Thoracic aorta (tissue), 1 donor: ENCODE measurements around the genes OR6M1, MSANTD2 and PATE2.

DNA sequence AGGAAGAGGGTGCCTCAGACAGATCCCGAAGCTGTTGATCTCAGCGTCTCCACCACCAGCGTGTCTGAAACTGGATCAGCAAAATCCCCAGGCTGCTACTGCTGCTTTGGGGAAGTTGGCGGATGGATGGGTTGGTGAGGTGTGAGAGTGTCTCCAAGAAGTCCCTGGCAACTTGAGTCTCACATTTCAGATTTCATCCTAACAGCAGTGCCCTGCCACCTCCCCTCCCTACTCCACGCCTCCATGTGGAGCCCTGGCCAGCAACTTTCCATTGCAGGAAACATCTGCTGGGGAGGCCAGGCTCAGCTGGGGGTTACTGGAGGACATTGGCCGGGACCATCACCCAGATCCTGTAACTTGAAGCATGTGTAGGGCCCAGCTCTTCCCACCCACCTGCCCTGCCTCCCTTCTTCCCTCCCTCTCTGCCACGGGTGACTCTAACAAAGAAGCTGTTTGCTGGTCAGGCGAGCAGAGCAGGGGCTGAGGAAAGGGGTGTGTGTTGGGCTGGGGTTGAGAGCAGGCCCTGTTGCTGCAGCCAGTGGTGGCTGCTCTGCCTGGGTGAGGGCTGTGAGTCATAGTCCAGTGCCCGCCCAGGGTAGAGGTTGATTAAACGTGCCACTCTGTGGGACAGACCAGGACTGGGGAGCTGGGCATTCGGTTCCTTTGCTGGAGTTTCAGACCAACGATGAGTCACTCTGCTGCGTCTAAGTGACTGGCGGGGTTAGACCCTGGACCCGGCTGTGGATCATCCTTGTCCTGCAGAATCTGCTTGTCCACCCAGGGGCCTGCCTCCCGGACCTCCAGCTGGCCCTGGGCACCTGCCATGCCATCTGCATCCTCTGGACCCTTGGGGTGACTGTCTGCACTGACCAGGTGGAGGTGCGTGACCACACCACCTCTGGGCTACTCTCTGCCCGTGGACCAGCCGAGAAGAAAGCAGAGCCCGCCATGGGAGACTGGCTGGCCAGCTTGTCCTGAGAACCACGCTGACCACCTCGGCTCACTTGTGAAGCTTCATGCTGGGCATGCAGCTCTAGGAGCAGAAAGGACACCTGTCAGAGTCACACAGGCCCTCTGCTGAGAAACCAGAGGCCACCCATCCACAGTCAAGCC is 63.9 kb downstream of the SCN3B start:
- RAMPAGE, long total RNA: no peak

DNA sequence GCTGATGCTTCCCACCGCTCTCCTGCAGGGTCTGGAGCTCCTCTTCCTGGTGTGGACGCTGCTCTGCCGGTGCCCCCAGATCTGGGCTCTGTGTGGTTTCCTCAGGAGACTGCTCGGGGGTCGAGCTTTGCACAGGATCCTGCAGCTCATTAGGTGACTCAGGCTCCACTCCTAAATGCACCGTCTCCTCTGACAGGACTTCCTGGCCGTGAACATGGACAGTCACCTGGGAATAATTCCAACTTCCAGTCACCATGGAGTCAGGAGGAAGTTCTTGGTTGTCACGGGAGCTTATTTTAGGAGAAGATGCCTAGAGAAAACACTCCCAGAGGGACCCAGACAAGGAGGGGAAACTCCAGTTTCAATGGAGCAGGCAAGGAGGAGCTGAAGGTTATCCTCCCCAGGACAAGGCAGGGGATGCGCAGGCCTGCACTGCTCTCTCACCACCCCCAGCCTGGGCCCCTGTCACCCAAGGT is 11.8 kb downstream of the ZNF202 start:
- RAMPAGE, long total RNA: no peak

DNA sequence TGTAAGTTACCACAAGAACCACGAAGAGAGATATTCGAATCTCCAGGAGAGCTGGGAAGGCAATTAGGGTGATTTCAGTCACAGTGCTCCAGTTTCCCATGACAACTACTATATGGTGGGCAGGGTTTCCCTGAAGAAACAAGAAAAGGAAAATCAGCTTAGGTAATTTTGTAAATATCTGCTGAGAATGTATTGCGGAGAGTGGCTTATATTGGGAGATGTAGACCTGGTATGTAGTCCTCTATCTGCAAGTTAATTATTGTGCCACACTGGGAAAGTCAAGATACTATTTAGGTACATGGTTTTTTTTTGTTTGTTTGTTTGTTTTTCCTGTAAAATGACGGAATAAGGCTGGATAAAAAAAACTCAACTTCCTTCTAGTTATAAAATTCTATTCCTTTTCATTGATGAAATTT is at the start of gene OR6M1:
Gene OR6M1 (minus strand): TSS at position 100 of the 416 bp plus-strand sequence.
- RAMPAGE, long total RNA: no peak

GRCh38 chr11:124800267-124801420 is at the start of gene MSANTD2:
TSS of gene MSANTD2 (minus strand) at chr11:124800406.
- RAMPAGE, long total RNA: start-site peak on the plus strand at chr11:124800432-124800475, 15 reads

DNA sequence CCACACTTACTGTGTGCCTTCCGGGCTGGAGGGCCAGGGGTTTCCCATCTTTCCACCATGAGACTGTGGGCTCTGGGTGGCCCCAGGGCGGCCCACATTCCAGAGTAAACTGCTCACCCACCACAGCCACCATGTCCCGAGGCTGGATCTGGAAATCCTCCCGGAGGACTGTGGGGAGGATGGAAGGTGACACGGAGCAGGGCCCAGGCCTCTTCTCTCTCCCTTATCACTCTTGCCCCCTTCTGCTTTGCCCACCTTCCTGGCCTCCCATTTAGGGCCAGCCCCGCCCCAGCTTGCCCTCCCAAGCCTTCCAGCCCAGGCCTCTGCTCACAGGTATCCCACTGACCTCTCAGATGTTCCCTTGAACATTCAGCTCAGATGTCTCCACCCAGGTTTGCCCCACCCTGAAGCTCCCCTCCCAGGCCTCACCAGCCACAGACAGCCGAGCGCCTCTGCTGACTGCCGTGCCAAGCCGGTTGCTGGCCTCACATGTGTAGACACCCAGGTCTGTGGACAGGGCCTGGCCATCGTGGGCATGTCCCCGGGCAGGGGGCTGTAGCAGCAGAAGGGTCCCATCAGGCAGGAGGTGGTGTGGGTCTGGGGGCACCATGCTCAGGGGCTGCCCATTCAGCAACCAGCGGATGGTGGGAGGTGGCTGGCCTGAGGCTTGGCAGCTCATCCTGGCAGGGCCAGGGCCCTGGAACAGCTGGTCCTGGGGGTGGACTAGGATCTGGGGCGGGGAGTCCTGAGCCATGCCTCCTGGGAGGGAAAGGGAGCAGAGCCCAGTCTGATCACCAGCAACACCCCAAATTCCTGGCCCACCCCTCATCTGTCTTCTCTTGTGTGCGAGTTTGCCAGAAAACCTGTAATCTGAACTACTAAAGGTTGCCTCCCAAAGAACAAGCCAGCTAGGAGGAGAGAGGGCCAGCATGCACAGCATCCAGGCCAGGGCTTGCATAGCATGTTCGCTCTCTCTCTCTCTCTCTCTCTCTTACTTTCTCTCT is 860 bp downstream of the ROBO4 start:
- RAMPAGE, long total RNA: no peak

DNA sequence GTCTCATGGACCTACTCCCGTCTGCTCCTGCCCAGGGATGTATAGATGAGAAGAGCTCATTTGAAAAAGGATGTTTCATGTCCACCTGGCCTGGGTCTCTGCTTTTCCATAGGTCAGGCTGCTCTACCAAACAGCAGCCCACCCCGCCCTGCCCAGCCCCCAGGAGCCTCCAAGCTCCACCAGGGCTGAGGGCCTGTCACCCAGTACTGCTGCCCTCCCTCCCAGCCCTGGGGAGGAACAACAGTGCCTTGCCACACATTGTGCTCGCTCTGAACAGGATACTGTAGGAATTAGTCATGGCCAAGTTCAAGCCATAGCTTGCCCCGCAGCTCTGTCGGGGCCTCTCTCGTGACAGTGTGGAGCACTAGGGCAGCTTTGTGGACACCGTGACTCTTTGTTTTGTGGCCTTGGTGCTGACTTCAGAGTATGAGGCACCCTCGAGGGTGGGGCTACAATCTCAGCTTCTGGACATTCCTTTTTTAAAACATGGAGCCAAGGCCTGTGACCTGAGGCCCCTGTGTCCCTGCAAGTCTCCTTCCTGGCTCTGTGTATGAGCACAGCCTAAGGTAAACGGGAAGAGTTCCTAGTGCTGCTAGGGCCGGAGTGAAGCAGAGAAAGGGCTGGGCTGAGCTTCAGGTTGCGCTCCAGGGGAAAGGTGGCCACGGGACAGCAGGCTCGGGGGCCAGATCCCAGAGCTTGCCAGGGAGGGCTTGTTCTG is 19.9 kb downstream of the SLC37A2 start:
- RAMPAGE, long total RNA: no peak

- RAMPAGE, long total RNA: no peak
Measured at GRCh38 chr11:125090254-125090702, 21.1 kb downstream of the TMEM218 start.

- RAMPAGE, long total RNA: no peak
Measured at GRCh38 chr11:125256517-125257042, 92.0 kb downstream of the PKNOX2 start.

- RAMPAGE, long total RNA: no peak
Measured at GRCh38 chr11:125778531-125779249, at the start of gene PATE2. TSS of gene PATE2 (minus strand) at chr11:125778828.

- RAMPAGE, long total RNA: no peak
Measured at GRCh38 chr11:125945722-125946028, 169 bp upstream of the VSIG10L2 start.

GRCh38 chr11:126123026-126123395 is 60.3 kb upstream of the CDON start:
- RAMPAGE, long total RNA: no peak

GRCh38 chr11:126148276-126148807 is 63.1 kb downstream of the RPUSD4 start:
- RAMPAGE, long total RNA: no peak

DNA sequence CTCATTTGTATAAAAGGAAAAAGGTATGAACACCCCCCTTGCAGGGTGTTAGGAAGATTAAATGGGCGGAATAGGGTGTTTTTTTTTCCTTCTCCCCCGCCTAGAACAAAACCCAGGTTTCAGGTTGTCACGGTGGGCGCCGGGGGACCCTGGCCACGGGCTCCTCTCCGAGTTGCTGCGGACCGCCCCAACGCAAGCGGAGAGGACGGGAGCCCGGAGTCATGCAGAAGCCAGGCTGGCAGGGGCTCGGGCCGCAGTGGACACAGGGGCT is 260 bp upstream of the TIRAP start:
- RAMPAGE, long total RNA: no peak

DNA sequence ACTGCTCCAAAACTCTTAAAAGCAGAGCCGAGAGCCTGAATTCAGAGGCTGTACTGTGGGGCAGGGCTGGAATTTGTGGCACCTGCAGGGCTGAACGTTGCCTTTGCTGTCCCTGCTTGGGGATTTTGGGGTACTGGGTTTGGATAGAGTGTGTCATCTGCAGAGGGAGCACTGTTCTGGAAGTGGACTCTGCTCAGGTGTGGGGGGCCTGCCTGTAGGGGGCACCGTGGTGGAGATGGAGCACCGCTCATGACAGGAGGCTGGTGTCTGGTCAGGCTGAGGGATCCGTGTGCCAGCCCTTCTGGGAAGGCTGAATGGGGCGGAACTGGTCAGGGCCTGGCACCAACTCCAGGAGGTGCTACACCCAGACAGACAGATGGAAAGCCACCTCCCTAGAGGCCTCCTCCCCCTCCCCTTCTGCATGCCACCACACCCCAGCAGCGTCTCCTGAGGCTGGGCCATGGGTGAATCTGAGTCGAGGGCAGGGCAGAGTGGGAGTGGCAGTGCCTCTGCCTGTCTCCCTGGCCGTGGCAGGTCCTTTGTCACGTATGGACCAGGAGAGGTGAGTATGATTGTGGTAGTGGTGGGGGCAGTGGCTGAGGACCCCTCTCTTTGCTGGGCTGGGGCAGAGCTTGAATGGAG is 11.5 kb downstream of the ST3GAL4 start:
- RAMPAGE, long total RNA: no peak

DNA sequence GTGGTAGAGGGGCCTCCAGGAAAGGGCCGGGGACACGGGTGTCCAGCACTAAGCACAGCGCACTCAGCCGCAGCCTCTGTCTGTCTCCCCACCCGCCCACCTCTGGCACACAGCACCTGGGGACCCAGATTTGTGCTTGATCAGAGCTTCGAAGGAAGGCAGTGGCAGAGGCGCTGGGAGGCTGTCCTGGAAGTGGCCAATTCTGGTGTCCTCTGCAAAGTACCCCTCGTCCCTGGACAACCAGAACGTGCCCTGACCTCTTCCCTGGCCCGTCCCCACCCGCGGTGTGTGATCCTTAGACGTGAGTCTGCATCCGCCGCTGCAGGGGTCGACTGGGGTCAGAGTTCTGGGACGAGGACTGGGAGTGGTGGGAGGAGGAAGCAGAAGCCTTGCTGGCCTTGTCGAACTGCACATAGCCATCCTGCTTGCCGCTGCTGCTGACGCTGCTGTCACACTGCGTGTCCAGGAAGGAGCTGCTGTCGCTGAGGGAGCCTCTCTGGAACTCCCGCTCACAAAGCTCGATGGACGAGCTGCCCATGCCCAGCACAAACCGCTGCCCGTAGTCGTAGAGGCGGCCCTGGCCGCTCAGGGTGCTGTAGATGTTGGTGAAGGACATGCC is 68.9 kb downstream of the ST3GAL4 start:
- RAMPAGE, long total RNA: no peak

DNA sequence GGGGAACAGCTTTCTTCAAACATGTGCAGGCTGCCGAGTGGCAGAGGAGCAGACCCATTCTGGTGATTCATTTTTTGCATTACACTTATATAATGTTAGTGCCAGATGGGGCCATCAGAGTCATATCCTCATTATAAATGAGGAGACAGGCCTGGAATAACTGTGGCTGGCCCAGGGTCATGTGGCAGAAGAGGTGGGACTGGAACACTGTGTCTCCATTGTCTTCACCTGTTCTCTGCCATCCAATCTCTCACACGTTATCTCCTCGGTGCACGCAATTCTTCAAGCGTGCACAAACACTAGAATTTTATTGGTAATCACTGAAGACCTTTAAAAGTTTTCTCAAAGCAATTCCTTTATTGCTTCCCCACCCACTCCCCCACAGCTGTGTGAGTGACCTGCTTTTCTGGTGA is 75.1 kb downstream of the ST3GAL4 start:
- RAMPAGE, long total RNA: no peak

GRCh38 chr11:126465445-126466169 is 110.1 kb downstream of the ST3GAL4 start:
- RAMPAGE, long total RNA: no peak

- RAMPAGE, long total RNA: no peak
Measured at GRCh38 chr11:126655568-126656404, 300.3 kb downstream of the ST3GAL4 start.

- RAMPAGE, long total RNA: no peak
Measured at GRCh38 chr11:126963424-126964091, 37.0 kb downstream of the KIRREL3 start.

GRCh38 chr11:128262326-128262998 is 324.9 kb downstream of the ETS1 start:
- RAMPAGE, long total RNA: no peak